Subcutaneous adipose tissue (tissue), 3 donors: ENCODE results near the genes RNF144B and DCDC2.

GRCh38 chr6:18263777-18264082 is 600 bp downstream of the DEK start:
- PRO-cap: no peak
- RAMPAGE, long total RNA, 3 experiments: start-site peak on the minus strand in 1 of 3 experiments, at chr6:18263982-18263997 at its widest, 78 reads per replicate

- PRO-cap: bidirectional peak, plus-strand start at chr6:18359747, minus-strand start at chr6:18359657
- RAMPAGE, long total RNA, 3 experiments: no peak in any of the 3 experiments
These were observed 27.7 kb upstream of the RNF144B start for GRCh38 chr6:18359421-18359861.

DNA sequence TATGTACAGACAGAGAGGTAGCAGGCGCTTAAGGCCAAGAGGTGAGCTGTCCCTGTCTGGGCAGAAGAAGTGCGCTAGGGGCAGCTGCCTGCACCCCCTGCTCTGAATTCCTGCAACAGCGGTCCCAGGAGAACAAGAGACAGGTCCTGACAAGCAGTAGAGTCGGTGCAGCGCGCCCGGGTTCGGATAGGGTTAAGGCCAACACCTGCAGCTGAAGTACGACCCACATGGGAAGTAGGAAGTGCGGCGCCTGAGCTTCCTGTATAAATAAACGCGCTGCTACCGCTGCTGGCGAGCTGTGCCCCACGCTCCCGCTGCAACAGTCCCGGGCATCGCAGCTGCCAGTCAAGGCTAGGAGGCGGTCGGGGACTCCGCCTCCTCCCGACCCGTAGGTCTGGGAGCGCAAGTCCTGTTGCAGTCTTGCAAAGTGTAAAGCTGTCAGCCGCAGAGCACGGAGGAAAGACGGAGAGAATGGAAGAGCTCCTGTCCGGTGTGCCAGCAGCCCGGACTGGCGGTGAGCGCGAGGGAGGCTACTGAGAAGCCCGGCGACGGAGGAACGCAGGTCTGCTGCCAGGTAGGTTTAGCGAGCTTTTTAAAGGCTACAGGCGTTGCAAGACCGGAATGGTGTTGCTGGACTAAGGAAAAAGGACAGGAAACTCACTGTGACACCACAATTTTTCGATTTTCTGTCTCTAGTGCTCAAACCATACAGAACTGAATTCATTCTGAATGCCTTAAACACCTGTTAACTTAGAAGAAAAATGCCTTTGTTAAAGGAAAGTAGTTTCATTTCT is at the start of gene RNF144B:
RNF144B (plus strand) TSS at position 294 of the 794 bp plus-strand sequence.
- PRO-cap: bidirectional peak, plus-strand start at position 447 of the sequence, minus-strand start at position 327 of the sequence
- RAMPAGE, long total RNA, 3 experiments: start-site peak on the plus strand in 1 of 3 experiments, centred at positions 323 to 431 of the sequence, 55 to 82 reads per replicate

DNA sequence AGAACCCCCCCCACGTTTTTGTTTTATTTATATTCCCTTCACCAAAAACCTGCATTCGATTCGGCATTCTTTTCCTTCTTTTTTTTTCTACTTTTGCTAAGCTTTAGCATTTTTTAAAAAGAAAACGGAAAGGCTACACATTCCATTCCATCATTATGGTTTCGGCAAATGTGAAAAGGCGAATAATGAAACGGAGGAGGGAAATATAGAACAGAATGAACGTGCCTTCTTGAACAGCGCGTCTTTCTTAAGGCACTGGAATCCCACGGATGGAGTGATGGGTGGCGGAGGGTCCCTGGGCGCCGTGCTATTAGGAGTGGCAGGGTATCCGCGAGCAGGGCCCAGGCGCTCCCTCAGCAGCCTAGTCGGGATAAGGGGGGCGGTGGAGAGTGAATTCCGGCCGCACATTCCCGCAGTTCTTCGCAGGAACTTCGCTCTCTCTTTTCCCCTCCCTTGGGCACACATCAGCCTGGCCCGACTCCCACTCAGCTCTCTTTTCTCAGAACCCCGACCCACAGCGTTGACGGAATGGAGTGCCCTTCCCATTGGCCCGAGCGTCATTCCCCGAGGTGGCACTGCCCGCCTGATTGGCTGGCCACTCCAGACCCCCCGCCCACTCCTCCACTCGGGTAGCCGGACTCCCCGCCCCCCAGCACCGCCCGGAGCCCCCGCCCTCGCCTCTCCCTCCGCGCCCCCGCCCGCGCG is 454 bp upstream of the ID4 start:
- PRO-cap: unidirectional peak, minus-strand start at position 316 of the sequence; unidirectional peak, minus-strand start at position 367 of the sequence; unidirectional peak, minus-strand start at position 445 of the sequence; bidirectional peak, plus-strand start outside the sequence, minus-strand start at position 493 of the sequence
- RAMPAGE, long total RNA, 3 experiments: no peak in any of the 3 experiments

- PRO-cap: unidirectional peak, minus-strand start at chr6:19841328
- RAMPAGE, long total RNA, 3 experiments: no peak in any of the 3 experiments
These were observed 4.2 kb downstream of the ID4 start for GRCh38 chr6:19841237-19841994.

GRCh38 chr6:20126020-20126704 is 86.1 kb downstream of the MBOAT1 start:
- PRO-cap: no peak
- RAMPAGE, long total RNA, 3 experiments: no peak in any of the 3 experiments

GRCh38 chr6:20138954-20139525 is 73.2 kb downstream of the MBOAT1 start:
- PRO-cap: no peak
- RAMPAGE, long total RNA, 3 experiments: no peak in any of the 3 experiments

- PRO-cap: no peak
- RAMPAGE, long total RNA, 3 experiments: no peak in any of the 3 experiments
These were observed 43.1 kb downstream of the MBOAT1 start for GRCh38 chr6:20169126-20169680.

- PRO-cap: no peak
- RAMPAGE, long total RNA, 3 experiments: no peak in any of the 3 experiments
These were observed 10.3 kb downstream of the MBOAT1 start for GRCh38 chr6:20201864-20202457.

DNA sequence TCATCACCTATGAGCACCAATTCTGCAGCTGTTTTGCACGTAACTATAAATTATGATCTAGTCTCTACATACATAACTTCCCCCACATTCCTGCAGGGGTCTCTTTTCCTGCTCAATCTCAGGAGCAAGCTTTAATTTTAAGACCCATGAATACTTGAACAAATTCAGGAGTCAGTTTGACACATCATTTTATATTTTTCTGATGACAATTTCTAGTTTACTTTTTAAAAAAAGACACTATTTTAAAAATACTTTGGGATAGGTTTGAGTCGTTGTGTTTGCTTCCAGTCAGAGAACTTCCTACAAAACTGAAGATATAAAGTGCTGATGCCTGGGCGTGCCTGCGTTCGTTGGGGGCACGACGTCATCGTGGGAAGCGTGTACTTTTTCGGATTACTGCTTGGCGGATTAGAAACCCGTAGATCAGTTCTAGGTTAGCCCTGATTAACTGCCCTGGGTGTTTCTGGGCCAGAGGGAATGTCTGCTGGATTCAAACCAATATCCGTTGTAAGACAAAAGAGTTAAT is 1.0 kb upstream of the E2F3 start:
- PRO-cap: no peak
- RAMPAGE, long total RNA, 3 experiments: no peak in any of the 3 experiments

GRCh38 chr6:20411690-20412501 is 10.2 kb downstream of the E2F3 start:
- PRO-cap: no peak
- RAMPAGE, long total RNA, 3 experiments: start-site peak on the plus strand in 1 of 3 experiments, at chr6:20412211-20412486 at its widest, 5 reads per replicate

GRCh38 chr6:21045175-21045771 is 511.0 kb downstream of the CDKAL1 start:
- PRO-cap: no peak
- RAMPAGE, long total RNA, 3 experiments: no peak in any of the 3 experiments

DNA sequence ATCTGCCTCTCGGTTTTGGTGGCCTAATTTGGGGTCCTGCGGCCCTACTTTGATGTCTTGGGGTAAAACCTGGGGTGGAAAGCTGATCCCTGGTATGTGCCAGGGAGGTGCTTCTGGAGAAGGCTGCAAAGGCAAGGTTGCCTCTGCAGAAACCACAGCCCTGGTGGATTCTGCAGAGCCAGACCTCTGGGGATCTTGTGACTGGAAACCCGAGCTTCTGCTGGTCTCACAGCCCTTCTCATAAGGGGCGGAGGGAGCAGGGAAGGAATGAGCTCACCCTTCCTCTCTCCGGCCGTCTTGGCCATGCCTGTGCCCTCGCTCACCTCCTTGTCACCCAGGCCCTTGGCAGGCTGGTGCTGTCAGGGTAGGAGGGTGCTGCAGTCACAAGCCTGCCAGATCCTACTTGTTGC is 245.2 kb upstream of the SOX4 start:
- PRO-cap: unidirectional peak, plus-strand start at position 243 of the sequence
- RAMPAGE, long total RNA, 3 experiments: no peak in any of the 3 experiments

DNA sequence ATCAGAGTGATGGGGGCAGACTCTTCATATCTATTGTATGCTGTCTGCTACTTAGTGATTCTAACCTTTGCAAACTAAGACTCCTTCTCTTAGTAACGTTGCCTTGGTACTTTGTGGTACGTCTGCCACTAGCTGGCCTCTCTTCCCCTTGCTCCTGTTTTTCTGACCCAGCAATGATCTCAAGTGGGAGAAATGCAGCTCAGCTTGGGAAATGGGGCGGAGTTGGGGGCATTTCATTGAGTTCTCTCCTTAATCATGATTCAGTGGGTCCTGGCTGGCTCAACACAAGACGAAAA is 55.4 kb upstream of the SOX4 start:
- PRO-cap: no peak
- RAMPAGE, long total RNA, 3 experiments: no peak in any of the 3 experiments

DNA sequence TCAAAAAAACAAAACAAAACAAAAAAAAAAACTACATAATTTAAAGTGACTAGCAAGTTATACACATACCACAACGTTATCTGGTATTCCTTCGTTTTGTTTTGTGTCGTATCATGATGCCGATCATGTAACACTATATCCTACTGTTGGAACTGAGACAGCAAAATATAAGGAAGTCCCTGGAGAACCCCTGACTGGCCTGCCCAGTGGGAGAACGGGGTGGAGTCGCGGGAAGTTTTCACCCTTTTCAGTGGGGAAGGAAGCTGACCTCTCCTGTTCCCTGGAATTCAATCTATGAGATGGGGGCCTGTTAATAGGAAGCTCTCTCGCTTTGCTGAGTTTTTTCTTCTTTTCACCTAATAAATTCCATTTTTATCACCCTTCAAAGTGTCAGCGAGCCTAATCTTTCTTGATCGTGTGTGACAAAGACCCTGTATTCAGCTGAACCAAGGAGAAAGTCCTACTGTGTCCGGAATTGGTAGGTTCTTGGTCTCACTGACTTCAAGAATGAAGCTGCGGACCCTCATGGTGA is 15.2 kb downstream of the SOX4 start:
- PRO-cap: no peak
- RAMPAGE, long total RNA, 3 experiments: no peak in any of the 3 experiments

DNA sequence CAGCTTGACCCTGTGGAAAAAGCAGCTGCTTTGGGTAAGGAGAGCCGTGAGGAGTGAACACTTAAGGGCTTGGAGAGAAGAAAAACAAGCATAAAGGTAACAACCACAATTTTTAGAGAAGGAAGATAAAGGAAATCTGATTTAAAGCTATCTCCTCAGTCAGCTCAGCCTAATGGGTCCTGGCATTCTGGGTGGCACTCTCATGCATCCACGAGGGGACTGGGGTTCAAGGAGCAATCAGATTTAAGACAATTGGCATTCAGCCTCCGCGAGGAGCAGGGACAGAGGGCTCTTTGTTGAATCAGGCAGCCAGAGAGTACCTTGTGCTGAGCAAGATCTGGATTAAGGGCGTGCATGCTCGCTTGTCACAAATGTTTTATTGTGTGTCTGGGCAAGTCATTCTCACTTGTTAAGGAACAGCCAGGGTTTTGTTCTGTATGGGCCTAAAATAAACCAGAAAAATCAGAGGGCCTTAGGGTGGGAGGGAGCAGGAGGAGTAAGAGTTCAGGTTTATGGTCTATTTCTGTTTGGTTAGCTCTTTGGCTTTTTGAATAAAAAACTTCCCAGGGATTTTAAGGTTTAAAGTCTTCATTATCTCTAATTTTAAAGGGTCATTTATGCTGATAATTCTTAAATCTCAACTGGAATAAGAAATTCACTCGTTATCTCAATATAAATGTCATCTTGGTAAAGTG is 475.3 kb upstream of the NRSN1 start:
- PRO-cap: no peak
- RAMPAGE, long total RNA, 3 experiments: no peak in any of the 3 experiments

DNA sequence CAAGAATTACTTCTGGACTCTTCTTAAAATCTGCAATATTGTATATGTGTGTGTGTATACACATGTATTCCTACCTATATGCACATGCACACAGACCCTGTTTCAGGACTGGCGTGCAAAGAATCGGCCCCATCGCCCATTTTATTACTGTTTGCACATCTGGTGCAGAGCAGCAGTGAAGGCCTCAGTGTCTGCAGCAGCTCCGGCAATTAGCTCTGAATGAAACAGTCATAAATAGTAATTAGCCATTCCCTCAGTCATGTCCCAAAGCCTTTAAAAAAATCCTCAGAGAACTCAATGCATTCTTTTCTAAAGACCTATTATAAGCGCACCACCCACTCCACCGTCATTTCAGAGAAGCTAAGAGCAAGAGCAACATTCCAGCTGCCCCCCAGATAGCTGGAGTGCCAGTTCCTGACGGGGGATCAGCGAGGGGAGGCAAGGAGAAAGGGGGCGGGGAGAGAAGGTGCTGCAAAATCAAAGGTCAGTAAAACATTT is 469.8 kb upstream of the NRSN1 start:
- PRO-cap: no peak
- RAMPAGE, long total RNA, 3 experiments: no peak in any of the 3 experiments

DNA sequence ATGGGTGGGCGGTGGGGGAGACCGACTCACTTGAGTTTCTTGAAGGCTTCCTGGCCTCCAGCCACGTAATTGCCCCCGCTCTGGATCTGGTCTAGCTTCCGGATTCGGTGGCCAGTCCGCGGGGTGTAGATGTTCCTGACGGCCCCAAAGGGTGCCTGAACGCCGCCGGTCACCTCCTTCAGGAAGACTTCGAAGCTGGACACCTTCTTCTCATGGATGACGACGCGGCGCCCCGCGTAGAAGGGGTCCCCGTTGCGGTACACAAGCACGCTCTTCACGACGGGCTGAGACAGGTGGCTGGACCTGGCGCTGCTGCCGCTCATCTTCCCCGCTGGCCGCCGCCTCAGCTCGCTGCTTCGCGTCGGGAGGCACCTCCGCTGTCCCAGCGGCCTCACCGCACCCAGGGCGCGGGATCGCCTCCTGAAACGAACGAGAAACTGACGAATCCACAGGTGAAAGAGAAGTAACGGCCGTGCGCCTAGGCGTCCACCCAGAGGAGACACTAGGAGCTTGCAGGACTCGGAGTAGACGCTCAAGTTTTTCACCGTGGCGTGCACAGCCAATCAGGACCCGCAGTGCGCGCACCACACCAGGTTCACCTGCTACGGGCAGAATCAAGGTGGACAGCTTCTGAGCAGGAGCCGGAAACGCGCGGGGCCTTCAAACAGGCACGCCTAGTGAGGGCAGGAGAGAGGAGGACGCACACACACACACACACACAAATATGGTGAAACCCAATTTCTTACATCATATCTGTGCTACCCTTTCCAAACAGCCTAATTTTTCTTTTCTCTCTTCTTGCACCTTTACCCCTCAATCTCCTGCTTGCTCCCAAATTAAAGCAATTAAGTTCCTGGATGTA is at the start of gene DCDC2:
DCDC2 (minus strand) TSS at position 632 of the 862 bp plus-strand sequence.
- PRO-cap: no peak
- RAMPAGE, long total RNA, 3 experiments: no peak in any of the 3 experiments

DNA sequence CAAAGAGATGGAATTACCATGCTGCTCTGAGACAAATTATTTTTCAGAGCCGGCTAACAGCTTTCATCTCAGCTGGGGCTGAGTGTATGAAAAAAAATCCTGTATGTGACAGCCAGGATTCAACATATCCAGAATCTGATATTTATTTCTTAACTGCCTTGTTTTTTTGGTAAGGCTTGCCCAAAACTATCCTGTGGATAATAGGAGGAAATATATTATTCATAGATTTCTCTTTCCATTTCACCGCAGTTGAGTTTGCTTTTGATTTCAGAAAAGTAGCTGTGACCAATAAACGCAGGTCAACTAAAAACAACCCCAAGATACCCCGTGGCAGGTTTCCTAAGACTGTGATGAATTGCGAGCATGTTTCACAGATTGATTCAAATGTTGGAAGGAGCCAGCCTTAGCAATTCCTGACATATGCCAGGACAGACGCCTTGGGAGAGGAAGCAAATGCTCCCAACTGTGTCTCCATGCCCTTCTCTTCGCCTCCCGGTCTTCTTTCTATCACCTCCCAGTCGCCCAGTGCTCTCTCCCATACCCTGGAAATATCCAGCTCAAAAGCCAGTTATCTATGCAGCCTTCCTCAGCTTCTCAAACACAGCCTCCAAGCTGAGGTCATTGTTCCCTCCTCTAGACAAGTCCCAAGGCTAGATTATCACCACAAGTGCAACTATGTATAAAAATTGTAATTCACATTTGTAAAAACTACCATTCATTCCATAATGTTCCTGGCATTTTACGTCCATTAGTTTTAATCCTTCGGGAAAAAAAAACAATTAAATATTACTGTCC is 32.0 kb downstream of the KIAA0319 start:
- PRO-cap: no peak
- RAMPAGE, long total RNA, 3 experiments: no peak in any of the 3 experiments

DNA sequence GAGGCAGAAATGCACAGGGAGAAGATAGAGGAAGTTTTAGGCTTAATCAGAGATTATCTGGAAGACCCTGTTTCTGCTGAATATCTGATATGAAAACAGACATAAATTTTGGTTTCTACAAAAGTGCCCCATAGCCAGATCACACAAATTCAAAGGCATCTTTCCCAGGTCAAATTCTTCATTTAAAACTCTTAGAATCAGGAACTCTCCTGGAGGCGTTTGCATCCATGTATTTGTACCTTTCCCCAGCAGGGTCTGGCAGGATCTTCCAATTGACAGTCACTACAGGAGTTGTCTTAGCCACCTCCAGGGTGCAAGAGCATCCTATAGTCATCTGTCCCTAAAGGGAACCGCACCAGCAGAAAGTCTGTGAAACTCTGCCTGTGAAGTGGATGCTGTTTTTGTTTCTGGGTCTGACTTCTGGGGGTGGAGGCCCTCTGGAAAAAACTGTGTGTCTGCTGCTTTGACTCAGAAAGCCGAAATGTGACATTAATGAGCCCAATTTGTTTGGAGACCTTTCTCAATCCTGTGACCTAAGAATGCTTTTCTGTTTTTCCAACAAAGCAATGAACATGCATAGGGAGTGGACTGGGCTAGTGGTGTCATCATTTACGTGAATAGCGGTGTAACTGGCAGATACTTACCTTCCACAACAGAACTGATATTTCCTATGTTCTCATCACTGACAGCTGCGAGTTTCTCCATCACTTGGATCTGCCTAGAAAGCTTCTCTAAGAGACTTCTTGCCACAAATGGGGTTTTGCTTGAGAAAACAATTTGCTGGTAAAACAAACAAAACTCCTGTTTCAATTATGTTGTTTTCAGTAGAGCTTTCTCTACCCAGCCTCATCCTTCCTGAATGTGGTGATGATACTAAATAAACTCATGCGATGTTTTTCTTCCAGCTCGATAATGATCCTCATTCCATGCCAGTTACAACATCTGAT is 33.2 kb upstream of the ARMH2 start:
- PRO-cap: bidirectional peak, plus-strand start at position 671 of the sequence, minus-strand start at position 541 of the sequence
- RAMPAGE, long total RNA, 3 experiments: no peak in any of the 3 experiments